AG04450 (cell line): ENCODE measurements around a stretch of chr4.

GRCh38 chr4:188956770-188957133, 817.5 kb downstream of the TRIML1 start:
- CAGE, long polyA plus RNA = no peak
- RRBS = no CpG with 5 or more reads among the region's 4 CpGs

DNA sequence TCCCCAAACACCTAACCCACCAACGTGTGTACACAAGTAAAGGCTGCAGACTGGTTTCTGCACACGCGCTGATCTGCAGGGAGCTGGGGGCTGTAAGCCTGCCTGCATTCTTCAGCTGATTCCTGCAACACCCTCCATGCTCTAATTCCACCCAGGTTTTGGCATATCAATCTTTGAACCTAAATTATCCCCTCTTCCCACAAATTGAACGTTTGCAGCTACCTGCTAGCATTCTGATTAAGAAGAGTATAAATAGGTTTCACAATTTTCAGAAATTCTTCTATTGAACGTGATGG, 820.3 kb downstream of the TRIML1 start:
- CAGE, long polyA plus RNA = no peak
- RRBS = no CpG with 5 or more reads among the region's 5 CpGs

GRCh38 chr4:189001791-189002479, 862.7 kb downstream of the TRIML1 start:
- CAGE, long polyA plus RNA = no peak
- RRBS = no CpG with 5 or more reads among the region's 22 CpGs

- CAGE, long polyA plus RNA = no peak
- RRBS = no CpG with 5 or more reads among the region's 5 CpGs
These were observed 327.6 kb upstream of the FRG1 start for GRCh38 chr4:189613065-189613567.